Colon Carcinoma Metastatic in the Brain (tissue), 2 donors: ENCODE measurements around a stretch of chr16.

GRCh38 chr16:84183972-84184726 is 2.7 kb downstream of the TAF1C start:
- PRO-cap, 2 experiments = no peak in any of the 2 experiments

- PRO-cap, 2 experiments = no peak in any of the 2 experiments
Observed at GRCh38 chr16:84302567-84303530, 8.2 kb downstream of the WFDC1 start.

GRCh38 chr16:84367107-84367634 is 1.2 kb upstream of the ATP2C2 start:
- PRO-cap, 2 experiments = peak in 1 of 2 experiments; most common plus-strand start chr16:84367481 (in 1); most common minus-strand start chr16:84367469 (in 1)

- PRO-cap, 2 experiments = no peak in any of the 2 experiments
Observed at GRCh38 chr16:84500953-84501679, 3.3 kb downstream of the MEAK7 start.

- PRO-cap, 2 experiments = no peak in any of the 2 experiments
Observed at GRCh38 chr16:84532077-84532736, 27.7 kb upstream of the MEAK7 start.

DNA sequence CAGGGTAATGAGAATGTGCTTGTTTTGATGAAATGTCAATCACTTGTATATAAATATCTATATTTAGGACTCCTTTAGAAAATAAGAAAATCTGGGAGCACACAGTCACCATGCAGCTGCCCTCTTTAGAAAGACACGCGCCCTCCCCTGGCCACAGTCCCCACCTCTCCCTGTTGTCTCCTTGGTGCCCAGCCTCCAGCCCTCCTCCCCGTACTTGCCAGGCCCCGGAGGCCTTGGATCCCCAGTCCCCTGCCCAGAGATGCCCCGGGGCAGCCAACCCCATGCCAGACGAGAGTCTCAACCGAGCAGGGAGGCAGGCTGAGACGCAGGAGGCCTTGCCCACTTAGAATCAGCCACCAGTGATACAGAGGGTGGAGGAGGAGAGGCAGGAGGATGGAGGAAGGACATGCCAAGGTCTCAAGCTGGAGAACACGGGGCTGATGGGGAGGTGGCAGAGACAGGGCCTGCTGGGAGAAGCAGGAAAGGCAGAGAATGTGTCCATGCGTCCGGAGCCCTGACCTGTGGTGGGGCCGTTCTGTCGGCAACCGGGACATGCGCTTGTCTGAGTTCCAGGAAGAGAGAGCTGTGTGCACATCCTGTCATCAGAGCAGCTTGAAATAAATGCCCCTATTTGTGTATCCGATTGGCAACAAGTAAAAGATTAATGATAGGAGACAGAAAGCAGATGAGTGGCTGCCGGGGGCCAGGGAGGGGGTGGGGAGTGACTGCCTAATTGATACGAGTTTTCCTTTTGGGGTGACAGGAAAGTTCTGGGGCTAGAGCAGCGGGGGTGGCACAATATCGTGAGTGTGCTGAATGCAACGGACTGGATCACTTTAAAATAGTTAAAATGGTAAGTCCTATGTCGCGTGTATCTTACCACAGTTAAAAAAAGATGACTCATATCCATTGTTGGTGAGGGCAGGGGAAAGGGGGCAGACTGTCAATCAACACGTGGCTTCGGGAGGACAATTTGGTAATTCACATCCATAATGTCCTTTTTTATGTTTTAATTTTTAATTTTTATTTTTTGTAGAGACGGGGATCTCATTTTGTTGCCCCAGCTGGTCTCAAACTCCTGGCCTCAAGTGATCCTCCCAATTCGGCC is 44.7 kb upstream of the MEAK7 start:
- PRO-cap, 2 experiments = no peak in any of the 2 experiments

- PRO-cap, 2 experiments = no peak in any of the 2 experiments
Observed at GRCh38 chr16:84565442-84566137, 52.3 kb downstream of the COTL1 start.

- PRO-cap, 2 experiments = no peak in any of the 2 experiments
Observed at GRCh38 chr16:84641164-84641876, 7.0 kb upstream of the KLHL36 start.

DNA sequence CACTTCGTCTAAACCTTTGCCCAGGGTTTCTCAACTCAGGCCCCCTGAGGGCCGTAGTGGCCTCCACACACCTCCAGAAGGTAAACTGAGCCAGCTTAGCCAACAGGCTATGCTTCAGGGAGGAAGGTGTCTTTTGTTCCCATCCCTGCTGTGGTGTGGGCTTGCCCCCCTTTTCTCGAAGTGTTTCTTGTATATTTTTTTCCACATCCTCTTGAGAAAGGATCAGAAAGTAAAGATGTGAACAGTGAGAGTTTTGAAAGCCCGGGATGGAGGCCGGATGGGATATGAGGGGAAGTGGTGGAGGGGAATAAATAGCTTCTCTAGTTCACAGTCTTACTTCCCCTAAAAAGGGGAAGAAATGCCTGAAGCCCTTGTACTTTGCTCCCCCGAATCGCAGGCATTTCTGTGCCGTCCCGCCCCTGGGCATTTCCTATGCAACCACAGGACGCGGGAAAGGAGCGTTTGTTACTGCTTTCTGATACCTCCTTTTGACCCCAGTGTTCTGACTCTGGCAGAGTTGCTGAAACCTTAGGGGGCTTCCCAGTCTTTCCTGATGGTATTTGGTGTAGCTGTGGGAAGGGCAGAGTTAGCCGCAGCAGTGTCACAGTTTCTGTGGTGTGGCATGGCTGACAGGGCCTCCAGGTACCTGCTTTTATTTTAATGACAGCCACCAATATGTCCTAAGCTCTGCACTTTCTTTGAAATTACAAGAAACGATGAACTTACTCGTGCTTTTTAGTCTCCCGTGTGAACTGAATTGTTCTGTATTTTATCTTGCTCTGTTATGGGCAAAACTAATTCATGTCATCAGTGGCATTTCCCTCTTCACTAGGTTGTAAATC is 26.9 kb downstream of the USP10 start:
- PRO-cap, 2 experiments = no peak in any of the 2 experiments

DNA sequence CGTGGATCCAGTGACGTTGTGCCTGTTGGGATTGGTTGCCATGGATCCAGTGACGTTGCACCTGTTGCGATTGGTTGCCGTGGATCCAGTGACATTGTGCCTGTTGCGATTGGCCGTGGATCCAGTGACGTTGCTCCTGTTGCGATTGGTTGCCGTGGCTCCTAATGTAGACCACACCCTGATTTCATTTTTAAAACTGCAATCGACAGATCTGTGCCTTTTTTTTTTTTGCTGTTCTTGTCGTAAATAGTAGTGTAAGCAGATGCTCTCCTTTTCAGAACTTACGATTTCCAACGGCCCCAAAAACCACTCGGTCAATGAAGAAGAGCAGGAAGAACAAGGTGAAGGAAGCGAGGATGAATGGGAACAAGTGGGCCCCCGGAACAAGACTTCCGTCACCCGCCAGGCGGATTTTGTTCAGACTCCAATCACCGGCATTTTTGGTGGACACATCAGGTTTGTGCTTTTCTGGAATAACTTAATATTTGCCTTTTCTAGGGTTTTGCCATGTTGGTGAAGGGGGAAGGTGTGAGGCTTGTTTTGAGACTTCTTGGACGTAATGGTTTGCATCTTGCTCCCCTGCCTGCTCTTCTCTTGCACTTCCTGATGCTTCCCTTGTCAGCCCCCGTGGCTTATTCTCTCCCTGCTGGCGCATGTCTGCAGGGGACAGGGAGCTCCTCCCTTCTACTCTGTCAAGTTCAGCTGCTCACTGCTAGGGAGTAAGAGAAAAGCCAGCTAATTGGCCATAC is 55.8 kb upstream of the CRISPLD2 start:
- PRO-cap, 2 experiments = no peak in any of the 2 experiments

DNA sequence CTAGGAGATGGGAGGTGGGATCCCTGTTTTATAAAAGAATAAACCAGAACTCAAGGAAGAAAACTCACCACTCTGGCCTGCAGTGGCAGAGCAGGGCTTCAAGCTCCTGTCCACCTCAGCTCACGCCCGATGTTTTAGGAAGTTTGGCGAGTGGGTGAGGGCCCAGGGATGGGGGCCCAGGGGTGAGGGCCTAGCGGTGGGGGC is 43.8 kb upstream of the CRISPLD2 start:
- PRO-cap, 2 experiments = no peak in any of the 2 experiments

GRCh38 chr16:84827977-84828710 is 8.4 kb downstream of the CRISPLD2 start:
- PRO-cap, 2 experiments = no peak in any of the 2 experiments

DNA sequence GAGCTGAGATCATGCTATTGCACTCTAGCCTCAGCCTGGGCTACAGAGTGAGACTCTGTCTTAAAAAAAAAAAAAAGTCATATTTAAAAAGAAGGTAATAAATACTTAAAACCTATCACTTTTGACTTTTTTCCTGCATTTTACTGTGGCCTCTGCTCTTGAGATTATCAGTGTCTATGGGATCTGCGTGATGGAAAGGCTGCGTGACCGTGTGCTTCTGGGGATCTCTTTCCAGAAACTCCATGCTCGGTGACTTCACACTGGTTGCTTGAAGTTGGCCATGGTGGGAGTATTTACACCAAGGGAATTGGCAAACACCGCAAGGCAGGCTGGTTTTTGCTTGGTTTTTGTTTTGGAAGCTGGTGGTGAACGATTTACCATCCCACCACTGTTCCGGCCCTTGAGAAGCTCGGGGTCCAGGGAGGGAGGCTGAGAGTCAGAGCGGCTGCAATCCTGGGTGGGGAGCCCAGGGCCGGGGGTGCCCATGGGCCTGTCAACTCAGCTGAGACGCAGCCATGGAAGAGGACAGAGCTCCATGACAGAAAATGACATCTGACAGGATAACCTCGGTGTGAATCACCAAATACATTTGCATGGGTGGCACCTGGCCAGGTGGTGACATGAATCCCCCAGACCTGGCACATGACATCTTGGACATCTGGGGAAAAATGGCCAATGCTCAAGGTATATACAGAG is 11.0 kb downstream of the CRISPLD2 start:
- PRO-cap, 2 experiments = no peak in any of the 2 experiments

GRCh38 chr16:84834167-84834489 is 14.3 kb downstream of the CRISPLD2 start:
- PRO-cap, 2 experiments = no peak in any of the 2 experiments

GRCh38 chr16:84850422-84850778 is 30.6 kb downstream of the CRISPLD2 start:
- PRO-cap, 2 experiments = no peak in any of the 2 experiments

GRCh38 chr16:84873730-84874302 is 54.0 kb downstream of the CRISPLD2 start:
- PRO-cap, 2 experiments = no peak in any of the 2 experiments

DNA sequence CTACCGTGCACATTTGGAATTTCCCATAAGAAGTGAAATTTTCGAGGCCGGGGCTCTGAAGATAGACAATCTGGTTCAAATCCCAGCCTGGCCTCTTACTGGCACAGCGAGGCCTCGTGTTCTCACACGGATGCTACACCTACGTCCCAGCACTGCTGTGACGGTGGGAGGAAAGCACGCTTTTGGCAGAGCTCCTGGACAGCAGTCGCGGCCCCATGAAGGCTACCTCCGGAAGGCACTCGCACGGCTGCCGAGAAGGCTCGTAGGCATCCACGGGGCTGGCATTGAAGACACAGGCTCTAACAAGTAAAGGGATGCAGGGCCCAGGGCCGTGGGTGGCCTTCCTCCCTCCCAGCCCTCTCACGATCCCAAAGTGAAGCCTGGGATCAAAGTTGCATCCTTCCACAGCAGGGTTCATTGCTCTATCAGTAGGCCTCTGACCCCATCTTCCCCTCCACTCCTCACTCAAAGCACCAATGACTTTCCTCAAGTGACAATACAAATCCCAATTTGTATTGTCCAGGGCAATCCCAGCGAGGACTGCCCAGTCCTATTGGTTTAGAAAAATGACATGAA is 25.0 kb downstream of the ZDHHC7 start:
- PRO-cap, 2 experiments = no peak in any of the 2 experiments

GRCh38 chr16:85114932-85115302 is 2.6 kb upstream of the CIBAR2 start:
- PRO-cap, 2 experiments = no peak in any of the 2 experiments

DNA sequence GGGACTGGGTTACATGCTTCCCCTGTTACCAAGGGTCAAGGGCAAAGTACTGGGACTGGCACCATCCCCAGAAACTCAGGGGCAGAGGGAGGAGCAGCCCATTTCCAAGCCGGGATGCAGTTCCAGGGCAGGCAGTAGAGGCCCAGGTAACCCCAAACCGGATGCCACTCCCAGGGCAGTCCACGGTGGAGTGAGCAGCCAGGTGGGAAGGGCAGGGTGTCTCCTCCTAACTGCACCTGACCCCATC is 24.7 kb upstream of the CIBAR2 start:
- PRO-cap, 2 experiments = peak in 1 of 2 experiments; most common plus-strand start position 178 of the sequence (in 1)

DNA sequence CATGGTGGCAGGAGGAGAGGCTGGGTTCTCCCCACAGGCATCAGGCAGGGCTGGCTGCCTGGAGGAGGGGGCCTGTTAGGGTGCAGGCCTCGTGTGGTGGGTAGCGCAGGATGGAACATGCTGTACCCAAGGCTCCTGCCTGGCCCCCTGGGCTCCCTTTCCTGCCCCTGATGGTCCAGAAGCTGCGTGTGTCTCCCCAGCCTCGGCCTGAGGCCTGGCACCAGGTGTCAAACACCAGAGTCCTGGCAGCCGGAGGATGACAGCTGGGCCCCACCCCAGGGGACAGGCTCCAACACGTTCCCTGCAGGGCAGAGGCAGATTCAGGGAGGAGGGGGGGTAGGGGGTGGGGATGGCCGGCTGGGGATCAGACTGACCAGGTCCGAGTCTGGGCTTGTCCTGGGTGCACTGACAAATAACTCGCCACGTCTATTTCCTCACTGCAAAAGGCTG is 40.3 kb upstream of the CIBAR2 start:
- PRO-cap, 2 experiments = no peak in any of the 2 experiments